Ureter (tissue), 1 donor: ENCODE measurements around a stretch of chr3.

GRCh38 chr3:63967387-63968657, 55.5 kb downstream of the PSMD6 start:
- PRO-cap, result no peak

DNA sequence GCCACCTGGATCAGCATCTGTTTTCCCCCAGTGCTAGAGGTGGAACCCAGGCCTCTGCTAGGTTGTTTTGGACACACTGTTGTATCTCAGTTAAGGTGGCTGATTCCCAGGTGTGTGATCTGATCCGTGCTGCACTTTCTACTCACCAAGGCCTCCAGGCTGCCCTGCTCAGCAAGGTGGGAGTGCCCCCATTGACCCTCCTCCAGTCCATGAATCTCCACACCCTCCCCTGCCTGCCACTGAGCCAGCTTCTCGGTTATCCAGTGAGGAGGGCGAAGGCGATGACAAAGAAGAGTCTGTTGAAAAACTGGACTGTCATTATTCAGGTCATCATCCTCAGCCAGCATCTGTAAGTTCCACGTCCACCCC, 33.3 kb downstream of the PSMD6 start:
- PRO-cap, result no peak

DNA sequence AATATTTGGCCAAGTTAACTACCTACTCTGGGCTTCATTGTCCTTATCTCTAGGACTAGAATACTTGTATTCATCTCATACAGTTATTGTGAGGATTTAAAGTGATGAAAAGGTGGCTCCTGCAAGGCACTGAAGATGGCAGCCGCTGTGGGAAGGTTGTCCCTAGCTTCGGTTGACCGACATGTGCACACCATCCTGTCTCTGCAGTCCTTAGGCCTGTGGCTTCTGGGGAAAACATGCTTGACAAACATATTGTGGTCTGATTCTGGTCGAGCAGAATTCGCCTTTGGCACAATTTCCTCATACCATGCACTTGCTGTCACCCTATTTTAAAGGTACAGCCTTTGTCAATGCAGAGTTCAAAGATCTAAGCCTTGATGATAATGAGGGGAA, 51.0 kb downstream of the PRICKLE2 start:
- PRO-cap, result no peak

DNA sequence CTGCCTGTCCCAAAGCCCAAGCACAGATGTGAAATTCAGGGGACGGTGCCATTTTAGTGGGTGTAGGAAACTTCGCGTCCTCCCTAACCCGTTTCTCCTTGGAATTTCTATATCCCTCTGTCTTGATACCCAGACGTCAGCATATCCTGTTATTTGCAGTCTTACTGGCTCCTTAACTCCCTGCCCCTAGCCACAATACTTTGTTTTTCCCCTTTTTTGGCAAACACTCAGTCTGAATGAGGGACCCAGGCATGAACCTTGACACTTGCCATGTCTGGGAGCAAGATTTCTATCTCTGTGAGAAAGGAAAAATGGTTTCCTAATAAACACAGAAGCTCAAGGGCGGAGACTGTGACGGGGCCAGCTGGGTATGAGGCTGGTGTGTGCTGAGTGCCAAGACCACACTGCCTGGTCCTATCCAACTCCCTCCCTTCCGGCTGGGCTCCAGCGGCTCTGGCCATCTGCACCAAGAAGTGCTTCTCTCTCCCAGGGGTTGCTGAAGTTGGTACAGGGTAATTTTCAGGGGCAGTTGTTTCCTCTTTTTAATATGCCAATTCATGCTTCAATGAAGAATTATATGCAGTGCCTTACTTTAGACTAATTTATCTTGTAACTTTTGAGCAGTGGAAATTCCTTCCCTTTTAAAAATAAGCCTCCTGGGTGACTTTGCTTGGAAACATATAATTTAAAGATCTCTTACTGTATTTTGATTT, 15.0 kb downstream of the PRICKLE2 start:
- PRO-cap, result no peak

DNA sequence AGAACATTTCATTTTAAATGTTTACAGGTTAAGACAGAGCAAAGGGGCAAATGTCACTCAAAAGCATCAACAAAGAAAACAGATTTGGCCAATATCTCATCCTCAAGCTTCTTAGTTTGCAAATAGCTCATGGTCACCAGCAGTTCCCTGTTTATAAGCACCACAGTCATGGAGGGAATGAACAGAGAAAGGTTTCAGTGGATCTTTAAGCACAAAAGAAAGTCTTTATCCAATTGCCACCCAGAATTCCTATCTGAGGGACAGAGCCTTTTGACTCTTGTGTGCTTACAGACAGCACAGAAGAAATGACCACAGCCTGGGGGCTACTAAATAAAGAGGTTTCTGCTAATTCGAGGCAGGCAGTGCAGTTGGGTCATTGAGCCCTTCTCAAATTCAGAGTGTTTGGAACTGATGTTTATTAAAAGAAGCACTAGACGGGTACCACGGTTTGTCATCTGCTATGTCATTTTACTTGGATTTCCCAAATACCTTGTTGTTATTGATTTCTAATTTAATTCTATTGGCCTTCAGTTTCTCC, 3.7 kb downstream of the PRICKLE2 start:
- PRO-cap, result no peak

- PRO-cap, result no peak
Measured at GRCh38 chr3:64533241-64534231, 154.3 kb downstream of the ADAMTS9 start.

GRCh38 chr3:64676856-64677066, 11.0 kb downstream of the ADAMTS9 start:
- PRO-cap, result no peak

- PRO-cap, result no peak
Measured at GRCh38 chr3:64728340-64728900, 40.6 kb upstream of the ADAMTS9 start.

- PRO-cap, result no peak
Measured at GRCh38 chr3:64813524-64814188, 125.9 kb upstream of the ADAMTS9 start.

- PRO-cap, result no peak
Measured at GRCh38 chr3:64815315-64815652, 127.5 kb upstream of the ADAMTS9 start.

DNA sequence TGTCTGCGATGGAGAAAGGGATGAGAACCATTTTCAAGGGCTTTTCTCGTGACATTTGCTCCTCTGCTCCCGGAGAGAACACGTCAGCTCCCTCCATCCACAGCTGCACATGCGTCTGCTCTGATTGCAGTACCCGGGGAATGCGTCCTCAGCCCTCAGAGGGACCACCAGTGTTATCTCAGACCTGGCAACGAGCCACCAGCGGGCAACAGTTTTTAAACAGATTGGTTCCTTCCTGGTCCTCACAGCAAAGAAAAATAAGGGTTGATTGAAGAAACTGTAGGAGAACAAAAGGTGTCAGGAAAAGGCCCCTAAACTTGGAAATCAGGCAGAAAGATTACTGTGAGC, 202.2 kb upstream of the ADAMTS9 start:
- PRO-cap, result no peak

- PRO-cap, result no peak
Measured at GRCh38 chr3:65030070-65030998, 342.5 kb upstream of the ADAMTS9 start.

DNA sequence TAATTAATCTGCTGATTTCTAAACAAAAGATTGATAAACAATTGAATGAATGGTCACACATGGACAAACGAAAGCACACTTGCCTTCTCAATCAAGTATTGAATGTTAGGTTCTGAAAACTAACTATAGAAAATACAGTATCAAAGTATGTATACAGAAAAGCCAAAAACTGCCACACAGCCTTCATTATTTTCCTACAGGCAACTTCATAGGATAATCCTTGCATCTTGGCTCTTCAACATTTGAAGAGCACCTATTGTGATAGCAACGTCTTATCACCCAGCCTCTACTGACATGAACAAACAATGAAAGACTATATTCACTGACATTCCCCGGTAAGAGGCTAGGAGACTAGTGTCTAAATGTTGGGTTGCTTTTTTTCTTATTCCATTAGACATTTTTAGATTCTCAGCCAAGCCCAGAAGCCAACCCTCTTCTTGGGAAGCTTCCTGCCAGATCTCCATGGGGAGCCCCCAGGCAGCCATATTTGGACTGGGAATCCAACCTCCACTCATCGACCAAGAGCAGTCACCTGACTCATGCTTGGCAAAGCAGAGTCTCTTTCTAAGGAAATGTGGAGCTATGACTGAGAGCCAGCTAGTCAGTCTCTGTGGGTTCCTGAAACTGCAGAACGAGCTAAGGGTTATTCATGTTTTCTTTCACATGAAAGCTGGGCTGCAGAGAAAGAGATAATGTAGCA, 227.6 kb downstream of the MAGI1 start:
- PRO-cap, result no peak

DNA sequence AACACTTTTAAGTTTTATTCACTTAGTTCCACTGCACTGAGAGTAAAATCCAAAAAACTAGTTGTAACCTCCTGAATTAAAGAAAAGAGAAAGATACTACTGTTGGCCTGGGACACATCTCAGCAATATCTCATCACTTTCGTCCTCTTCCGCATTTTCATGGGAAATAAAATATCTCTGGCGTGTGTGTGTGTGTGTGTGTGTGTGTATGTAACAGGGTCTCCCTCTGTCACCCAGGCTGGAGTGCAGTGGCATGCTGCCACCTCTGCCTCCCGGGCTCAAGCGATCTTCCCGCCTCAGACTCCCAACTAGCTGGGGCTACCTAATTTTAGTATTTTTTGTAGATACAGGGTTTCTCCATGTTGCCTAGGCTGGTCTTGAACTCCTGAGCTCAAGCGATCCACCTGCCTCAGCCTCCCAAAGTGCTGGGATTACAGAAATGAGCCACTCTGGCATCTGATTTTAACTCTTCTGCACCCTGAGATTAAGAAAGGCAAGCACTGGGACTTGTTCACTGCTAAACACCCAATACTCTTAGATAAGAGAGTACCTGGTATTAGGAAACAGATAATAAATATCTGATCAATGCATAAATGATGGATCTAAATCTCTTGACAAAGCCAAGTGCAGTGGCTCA, 157.9 kb downstream of the MAGI1 start:
- PRO-cap, result no peak

- PRO-cap, result no peak
Measured at GRCh38 chr3:65884166-65884629, 154.5 kb downstream of the MAGI1 start.

- PRO-cap, result no peak
Measured at GRCh38 chr3:65886576-65886915, 152.2 kb downstream of the MAGI1 start.

DNA sequence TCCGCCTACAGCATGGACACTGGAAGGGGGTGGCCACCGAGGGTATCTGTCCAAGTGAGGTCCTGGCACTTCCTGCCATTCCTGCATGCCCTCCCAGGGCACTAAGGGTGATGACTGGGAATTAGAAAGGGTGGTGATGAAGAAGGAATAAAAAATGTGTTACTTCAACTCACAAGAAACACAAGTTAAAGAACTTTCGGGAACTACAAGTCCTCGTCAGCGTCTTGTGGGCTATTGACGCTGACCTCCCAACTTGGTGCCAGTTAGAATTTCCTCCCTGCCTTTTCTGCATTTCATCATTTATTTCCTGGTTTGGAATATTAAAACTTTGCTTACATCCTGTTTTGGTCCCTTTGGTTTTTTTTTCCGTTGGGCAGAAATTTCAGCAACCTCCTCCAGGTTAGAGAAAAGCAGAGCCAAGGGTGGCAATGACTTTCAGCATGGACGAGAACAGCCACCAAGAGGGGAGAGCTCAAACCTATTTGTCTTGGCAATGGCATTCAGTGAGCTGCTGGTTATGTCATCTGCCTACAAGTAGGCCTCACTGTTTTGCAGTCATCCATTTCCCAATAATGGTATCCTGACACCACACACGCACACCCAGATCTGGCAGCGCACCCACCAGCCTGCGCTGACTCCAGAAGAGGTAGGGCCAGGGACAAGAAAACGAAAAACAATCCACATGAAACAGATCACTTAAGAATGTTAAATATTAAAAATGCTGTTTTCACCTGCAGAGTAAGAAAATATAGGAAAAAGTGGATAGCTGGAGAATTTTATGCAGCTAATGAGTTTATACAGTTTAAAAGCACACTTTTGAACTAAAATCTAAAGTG, 92.4 kb downstream of the MAGI1 start:
- PRO-cap, result no peak

DNA sequence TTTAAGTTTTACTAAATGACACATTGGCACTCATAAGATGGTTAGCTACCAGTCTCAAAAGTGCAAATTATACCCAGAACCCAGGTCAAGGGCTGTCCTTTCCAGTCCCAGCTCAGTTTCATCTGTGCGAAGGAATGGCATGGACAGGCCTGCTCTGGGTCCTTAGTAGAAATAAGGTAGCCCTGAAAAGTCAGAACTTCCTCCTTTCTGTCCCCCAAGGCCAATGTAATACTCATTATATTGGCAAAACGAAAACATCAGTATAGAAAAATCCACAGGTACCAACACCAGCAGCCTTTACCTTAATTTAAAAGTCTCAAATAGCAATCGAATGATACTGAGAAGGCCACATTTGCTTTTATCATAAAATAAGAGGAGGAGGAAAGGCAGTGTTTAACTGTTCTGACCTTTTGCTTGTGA, 121.7 kb downstream of the LRIG1 start:
- PRO-cap, result no peak

GRCh38 chr3:66380083-66380542, 120.7 kb downstream of the LRIG1 start:
- PRO-cap, result no peak

GRCh38 chr3:66393329-66394572, 107.1 kb downstream of the LRIG1 start:
- PRO-cap, result no peak